Adrenal gland (tissue), 7 donors: ENCODE results near the gene EFNA5.

DNA sequence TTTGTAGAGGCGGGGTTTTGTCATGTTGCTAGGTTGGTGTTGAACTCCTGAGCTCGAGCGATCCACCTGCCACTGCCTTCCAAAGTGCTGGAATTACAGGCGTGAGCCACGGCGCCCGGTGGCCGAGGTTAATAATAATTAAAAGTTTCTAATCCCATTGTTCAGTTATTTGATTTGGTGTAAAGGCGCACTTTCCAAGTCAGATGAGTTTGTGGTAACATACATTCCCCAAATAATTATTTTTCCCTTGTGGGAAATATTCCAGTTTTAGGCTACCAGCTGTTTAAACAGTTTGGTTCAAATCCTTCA lies 1.2 kb upstream of the CHD1 start:
- PRO-cap, 3 experiments = no peak in any of the 3 experiments
- RAMPAGE, long total RNA, 4 experiments = no peak in any of the 4 experiments
- RRBS = no CpG with 5 or more reads among the region's 9 CpGs

DNA sequence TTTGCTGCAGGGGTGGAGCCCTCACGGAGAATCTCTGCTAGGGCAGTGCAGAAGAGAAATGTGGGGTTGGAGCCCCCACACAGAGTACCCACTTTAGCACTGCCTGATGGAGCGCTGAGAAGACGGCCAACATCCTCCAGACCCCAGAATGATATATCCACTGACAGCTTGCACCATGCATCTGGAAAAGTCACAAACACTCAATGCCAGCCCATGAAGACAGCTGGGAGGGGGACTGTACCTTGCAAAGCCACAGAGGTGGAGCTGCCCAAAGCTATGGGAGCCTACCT lies 426.3 kb upstream of the FAM174A start:
- PRO-cap, 3 experiments = peak in 1 of 3 experiments; most common plus-strand start position 109 of the sequence (in 1)
- RAMPAGE, long total RNA, 4 experiments = no peak in any of the 4 experiments
- RRBS = no CpG with 5 or more reads among the region's 3 CpGs

DNA sequence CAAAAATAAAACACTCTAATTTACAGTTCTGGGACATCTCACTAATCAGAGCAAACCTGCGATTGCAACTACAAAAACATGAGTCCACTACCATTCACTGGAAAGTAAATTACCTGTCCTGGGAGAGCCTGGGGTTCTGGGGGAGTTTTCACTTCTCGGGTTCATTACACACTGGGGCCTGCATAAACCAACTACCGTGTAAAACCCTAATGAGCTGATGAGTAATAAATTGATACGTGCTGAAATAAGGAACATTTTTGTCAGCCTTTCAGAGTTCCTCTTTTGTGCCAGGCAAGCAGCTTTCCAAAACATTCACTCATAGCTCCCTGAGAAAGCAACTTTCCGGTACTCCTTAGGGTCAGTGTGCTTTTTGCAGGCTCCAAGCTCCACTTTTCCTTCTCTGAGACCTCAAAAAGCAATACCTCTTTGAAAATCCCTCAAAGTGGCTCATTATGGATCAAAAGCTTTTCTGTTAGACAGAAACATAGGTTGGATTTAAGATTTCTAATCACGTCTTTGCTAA lies 75.0 kb downstream of the ST8SIA4 start:
- PRO-cap, 3 experiments = no peak in any of the 3 experiments
- RAMPAGE, long total RNA, 4 experiments = no peak in any of the 4 experiments
- RRBS = no CpG with 5 or more reads among the region's 6 CpGs

- PRO-cap, 3 experiments = no peak in any of the 3 experiments
- RAMPAGE, long total RNA, 4 experiments = no peak in any of the 4 experiments
- RRBS = no CpG with 5 or more reads among the region's 3 CpGs
Measured at GRCh38 chr5:100890784-100891277, 12.3 kb downstream of the ST8SIA4 start.

DNA sequence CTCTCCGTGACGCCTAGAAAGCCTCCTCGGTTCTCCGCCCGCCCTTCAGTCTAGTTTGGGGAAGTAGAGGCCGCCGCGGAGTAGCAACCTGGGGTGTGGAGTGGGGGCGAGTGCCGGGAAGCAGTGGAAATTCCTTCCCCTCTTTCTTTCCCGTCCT lies 514 bp downstream of the PAM start:
- PRO-cap, 3 experiments = peak in 3 of 3 experiments; most common plus-strand start position 48 of the sequence (in 2); most common minus-strand start position 57 of the sequence (in 3)
- RAMPAGE, long total RNA, 4 experiments = no peak in any of the 4 experiments
- RRBS = no CpG with 5 or more reads among the region's 11 CpGs

DNA sequence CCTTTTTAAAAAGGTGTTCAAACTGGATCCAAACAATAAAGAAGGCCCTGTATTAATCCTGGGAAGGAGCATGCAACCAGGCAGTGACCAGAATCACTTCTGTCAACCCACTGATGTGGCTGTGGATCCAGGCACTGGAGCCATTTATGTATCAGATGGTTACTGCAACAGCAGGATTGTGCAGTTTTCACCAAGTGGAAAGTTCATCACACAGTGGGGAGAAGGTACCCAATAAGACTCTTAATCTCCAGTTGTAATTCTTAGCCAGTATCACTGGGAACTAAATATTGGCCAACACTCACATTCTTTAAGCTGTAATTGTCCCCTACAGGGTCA lies 113.2 kb downstream of the GIN1 start:
- PRO-cap, 3 experiments = no peak in any of the 3 experiments
- RAMPAGE, long total RNA, 4 experiments = start-site peak on the plus strand in 2 of 4 experiments, centred at positions 85 to 149 of the sequence, 28 to 80 reads per replicate

- PRO-cap, 3 experiments = no peak in any of the 3 experiments
- RAMPAGE, long total RNA, 4 experiments = no peak in any of the 4 experiments
- RRBS = no CpG with 5 or more reads among the region's 15 CpGs
Measured at GRCh38 chr5:106873442-106874073, 797.2 kb downstream of the EFNA5 start.

DNA sequence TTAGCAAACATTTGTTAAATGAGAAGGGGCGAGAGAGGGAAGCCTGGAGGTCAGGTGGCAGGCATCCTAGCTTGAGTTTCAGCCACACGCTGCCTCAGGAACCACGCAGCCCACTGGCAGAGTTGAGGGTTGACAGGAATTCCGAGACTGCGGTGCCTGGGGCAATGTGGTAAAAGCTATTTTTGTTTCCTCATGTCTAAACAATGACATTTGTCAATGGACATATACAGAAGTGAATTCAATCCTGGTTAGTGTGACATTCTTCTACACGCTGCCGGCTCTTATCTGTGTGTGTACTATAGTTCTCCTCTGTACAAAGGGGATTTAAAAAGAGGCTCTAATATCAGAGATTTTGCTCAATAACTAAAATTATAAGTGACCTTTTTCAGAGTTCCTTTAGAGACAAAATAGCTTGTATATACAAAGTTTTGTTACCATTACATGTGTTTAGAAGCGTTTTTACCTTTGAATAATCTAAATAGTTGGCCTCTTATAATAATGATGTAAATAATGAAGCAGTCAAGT lies 113.3 kb downstream of the EFNA5 start:
- PRO-cap, 3 experiments = no peak in any of the 3 experiments
- RAMPAGE, long total RNA, 4 experiments = no peak in any of the 4 experiments
- RRBS = no CpG with 5 or more reads among the region's 8 CpGs

DNA sequence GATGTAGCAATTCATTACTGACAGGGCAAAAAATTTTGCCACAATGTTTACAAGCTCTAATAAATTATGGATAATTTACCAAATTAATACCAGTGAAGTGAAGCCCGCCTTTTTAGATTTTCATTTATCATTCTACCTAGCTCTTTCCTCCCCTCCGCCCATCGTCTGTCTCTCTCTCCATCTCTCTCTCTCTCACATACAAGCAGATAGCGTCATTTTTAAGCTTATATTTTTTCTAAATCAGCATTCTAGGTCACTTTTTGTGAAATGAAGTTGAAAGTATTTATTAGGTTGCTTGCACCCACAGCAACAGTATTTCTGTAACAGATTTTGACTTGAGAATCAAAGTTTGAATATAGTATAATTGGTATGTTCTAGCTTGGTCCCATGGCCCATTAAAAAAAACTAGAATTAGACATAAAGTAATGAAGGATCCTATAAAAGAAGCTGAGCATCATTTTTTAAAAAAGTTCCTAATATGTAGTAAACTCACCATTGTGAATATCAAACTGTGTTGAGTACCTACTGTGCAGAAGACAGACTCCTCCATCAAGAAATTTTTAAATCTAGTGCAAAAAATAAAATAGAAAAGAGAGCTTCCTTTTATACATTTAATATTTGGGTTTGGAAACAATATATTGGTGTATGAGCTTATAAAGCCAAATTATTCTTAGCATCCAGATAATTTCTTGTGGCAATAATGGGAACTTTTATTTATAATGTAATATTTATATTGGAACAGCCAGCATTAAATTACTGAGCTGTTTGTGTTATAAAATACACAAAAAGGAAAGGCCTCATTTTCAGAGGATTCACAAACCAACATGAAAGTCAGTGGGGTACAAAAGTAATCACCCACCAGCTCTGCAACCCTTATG lies 108.3 kb downstream of the EFNA5 start:
- PRO-cap, 3 experiments = no peak in any of the 3 experiments
- RAMPAGE, long total RNA, 4 experiments = no peak in any of the 4 experiments
- RRBS = no CpG with 5 or more reads among the region's 4 CpGs

DNA sequence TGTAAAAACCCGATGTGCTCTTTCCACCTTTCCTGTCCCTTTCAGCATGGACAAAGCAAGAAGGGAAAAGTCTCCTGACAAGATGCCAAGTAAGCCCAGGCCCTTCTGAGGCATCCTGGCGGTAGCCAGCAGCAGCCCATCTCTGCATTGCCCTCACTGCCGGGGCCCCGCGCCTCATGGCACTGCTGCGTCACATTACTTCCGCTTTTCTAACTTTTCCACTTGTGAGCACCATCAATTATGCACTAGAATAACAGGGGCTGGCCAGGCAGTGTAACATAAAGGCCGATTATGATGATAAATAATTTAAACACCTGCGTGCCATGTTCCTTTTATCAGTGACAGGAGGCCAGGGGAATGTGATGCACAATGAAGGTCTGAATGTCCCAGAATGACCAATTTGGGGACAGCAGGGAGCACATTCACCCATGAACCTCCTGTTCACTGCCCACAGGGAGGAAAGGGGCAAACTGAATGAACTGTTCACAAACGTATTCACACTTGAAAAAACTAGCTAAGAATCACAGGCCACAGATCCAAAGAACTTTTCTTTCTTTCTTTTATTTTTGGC lies 37.3 kb downstream of the EFNA5 start:
- PRO-cap, 3 experiments = no peak in any of the 3 experiments
- RAMPAGE, long total RNA, 4 experiments = no peak in any of the 4 experiments
- RRBS = no CpG with 5 or more reads among the region's 10 CpGs

DNA sequence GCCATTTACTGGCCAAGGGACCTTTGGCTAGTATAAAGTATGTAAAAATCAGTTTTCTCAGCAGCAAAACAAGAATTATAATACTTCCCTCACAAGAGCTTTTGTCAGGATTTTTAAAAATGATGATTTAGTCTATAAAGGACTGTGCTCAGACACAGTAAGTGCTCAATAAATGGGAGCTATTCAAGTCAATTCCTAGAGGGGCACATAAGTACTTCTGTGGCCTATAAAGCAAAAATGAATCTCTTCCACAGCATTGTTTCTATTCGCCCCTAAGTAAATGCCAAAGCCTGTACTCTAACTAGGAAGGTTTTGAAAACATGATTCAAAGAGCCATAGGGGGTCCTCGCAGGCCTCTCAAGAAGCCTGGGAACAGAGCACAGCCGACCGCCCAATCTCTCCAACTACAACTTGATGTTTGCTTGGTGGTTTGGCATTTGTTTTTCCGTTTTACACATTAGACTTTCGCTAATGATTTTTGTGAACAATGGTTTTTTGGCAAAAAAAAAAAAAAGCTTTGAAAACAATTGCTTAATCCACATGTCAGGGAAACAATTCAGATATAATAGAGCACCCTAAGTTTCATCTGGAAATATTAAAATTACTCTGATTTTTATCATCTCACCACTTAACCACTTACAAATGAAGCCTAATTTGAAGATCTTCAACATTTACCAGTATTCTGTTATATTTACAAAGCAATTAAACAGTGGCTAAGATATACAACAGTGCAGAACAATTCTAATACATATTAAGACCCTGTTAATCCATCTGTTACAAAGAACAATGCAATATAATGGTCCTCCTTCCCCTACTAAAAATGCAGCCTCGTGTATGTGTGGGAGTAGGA lies 19.3 kb downstream of the EFNA5 start:
- PRO-cap, 3 experiments = no peak in any of the 3 experiments
- RAMPAGE, long total RNA, 4 experiments = no peak in any of the 4 experiments
- RRBS = no CpG with 5 or more reads among the region's 7 CpGs

- PRO-cap, 3 experiments = no peak in any of the 3 experiments
- RAMPAGE, long total RNA, 4 experiments = no peak in any of the 4 experiments
- RRBS = 26% methylated on average over 3 of the region's 15 CpGs
Measured at GRCh38 chr5:107669173-107669464, 1.6 kb downstream of the EFNA5 start.

GRCh38 chr5:107670726-107671153 lies at the start of gene EFNA5:
EFNA5 (minus strand) TSS chr5:107670937.
- PRO-cap, 3 experiments = peak in 1 of 3 experiments; most common plus-strand start chr5:107671113 (in 1); most common minus-strand start chr5:107671064 (in 1)
- RAMPAGE, long total RNA, 4 experiments = no peak in any of the 4 experiments
- RRBS = 2% methylated on average over 24 of the region's 47 CpGs

GRCh38 chr5:107672578-107672871 lies 1.8 kb upstream of the EFNA5 start:
- PRO-cap, 3 experiments = peak in 1 of 3 experiments; most common plus-strand start chr5:107672767 (in 1)
- RAMPAGE, long total RNA, 4 experiments = no peak in any of the 4 experiments
- RRBS = no CpG with 5 or more reads among the region's 13 CpGs

- PRO-cap, 3 experiments = no peak in any of the 3 experiments
- RAMPAGE, long total RNA, 4 experiments = start-site peak on the minus strand in 1 of 4 experiments, at chr5:108141183-108141203 at its widest, 9 reads per replicate
- RRBS = no CpG with 5 or more reads among the region's 6 CpGs
Measured at GRCh38 chr5:108140349-108141734, 241.1 kb downstream of the FBXL17 start.

- PRO-cap, 3 experiments = no peak in any of the 3 experiments
- RAMPAGE, long total RNA, 4 experiments = no peak in any of the 4 experiments
- RRBS = no CpG with 5 or more reads among the region's 2 CpGs
Measured at GRCh38 chr5:108212889-108213311, 169.0 kb downstream of the FBXL17 start.

DNA sequence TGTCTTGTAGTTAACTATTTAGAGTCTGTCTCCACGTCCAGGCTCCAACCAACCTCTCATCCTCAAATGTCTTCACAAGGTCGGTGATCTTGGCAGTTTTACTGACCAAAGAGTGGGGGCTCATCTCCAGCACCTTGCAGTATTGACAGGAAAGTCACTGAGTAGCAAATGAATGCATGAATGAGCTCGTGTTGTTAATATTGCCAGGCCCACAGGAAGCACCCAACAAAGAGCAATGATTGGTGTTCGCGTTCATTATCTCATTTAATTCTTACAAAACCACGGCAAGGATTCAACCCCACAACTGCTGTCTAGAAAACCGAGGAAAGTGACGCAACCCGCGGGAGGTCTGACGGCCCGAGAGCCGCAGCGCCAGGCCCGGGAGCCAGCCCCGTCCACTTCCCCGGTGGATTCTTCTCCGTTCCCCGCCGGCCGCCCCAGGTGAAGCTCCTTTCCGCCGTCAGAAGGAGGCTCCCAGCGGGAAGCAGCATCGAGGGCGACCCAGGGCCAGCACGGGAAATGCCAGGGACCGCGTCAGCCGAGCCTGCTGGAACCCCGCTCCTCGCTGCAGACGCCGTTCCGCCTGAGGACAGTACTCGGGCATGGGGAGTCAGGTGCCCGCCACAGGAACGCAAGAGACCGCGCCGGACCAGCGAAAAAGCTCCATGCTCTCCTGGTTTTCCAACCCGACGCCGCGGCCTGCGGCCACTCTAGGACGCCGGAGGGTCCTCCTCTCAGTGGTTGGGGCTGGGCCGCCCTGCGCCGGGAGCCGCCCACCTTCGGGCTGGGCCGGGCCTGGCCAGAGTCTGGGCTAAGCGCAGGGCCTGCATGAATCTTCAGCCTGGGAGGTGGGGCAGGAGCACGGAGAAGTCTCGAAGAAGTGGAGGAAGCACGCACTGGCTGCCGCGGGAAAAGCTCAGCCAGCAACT lies 19.9 kb upstream of the FER start:
- PRO-cap, 3 experiments = peak in 3 of 3 experiments; most common plus-strand start position 336 of the sequence (in 2); most common minus-strand start position 712 of the sequence (in 3)
- RAMPAGE, long total RNA, 4 experiments = start-site peak on the plus strand in 2 of 4 experiments, centred at positions 348 to 356 of the sequence, 19 to 52 reads per replicate; start-site peak on the minus strand in 3 of 4 experiments, centred at positions 709 to 717 of the sequence, 44 to 119 reads per replicate
- RRBS = 1% methylated on average over 12 of the region's 61 CpGs

DNA sequence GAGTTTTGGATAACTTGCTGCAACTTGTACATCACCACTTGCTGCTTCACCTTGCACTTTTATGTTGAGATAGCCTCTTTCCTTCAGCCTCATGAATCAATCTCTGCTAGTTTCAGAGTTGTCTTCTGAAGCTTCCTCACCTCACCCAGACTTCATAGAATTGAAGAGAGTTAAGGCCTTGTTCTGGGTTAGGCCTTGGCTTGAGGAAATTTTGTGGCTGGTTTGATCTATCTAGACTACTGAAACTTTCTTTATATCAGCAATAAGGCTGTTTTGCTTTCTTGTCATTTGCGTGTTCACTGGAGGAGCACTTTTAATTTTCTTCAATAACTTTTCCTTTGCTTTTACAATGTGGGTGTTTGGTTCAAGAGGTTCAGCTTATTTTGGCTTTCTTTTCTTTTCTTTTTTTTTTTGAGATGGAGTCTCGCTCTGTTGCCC lies 12.9 kb downstream of the FER start:
- PRO-cap, 3 experiments = no peak in any of the 3 experiments
- RAMPAGE, long total RNA, 4 experiments = no peak in any of the 4 experiments
- RRBS = no CpG with 5 or more reads among the region's 2 CpGs

- PRO-cap, 3 experiments = peak in 1 of 3 experiments; most common minus-strand start chr5:109344799 (in 1)
- RAMPAGE, long total RNA, 4 experiments = no peak in any of the 4 experiments
Measured at GRCh38 chr5:109344596-109344942, 65.2 kb downstream of the PJA2 start.

DNA sequence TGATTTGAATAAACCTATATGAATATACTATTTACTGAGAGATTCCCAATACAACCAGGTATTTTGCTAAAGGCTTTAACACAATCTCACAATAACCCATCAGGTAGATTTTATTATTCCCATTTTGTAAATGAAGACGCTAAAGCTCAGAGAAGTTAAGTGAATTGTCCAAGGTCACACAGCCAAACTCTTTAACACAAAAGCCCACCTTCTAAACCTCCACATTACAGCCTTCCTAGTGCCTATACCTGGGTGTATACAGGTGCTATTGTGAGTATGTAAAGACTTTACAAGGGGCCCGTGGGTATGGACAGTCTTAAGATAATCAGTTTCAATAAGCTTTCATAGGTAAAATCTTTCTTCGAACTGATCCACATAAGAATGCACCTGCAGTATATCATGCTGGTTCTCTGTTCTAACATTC lies 59.2 kb downstream of the PJA2 start:
- PRO-cap, 3 experiments = peak in 1 of 3 experiments; most common minus-strand start position 188 of the sequence (in 1)
- RAMPAGE, long total RNA, 4 experiments = no peak in any of the 4 experiments
- RRBS = no CpG with 5 or more reads among the region's 3 CpGs